Heart left ventricle (tissue), 7 donors: ENCODE measurements around the gene DNAJB8.

DNA sequence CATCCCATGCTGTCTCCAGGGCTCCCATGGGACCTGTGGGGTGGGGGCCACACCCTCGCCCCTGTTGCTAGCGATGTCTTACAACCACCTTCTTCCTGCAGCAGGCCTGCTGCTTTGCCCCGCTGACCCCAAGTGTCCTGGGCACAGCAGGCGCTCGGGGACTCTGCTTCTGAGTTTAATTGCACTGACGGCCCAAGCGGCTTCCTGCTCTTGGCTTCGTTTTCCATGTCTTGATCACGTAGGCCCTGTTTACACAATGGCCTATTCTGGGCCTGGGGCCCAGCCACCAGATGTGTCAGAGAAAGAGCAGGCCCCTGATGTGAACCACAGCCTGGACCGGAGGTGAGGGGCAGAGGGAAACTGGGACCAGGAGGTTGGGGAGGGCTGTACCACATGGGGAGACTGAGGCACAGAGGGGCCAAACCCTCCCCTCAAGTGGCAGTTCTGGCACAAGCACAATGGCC lies 25.1 kb downstream of the ABTB1 start:
- PRO-cap, 6 experiments, result peak in 3 of 6 experiments; most common plus-strand start position 293 of the sequence (in 3); most common minus-strand start position 134 of the sequence (in 3)
- RAMPAGE, long total RNA, 2 experiments, result no peak in any of the 2 experiments
- RRBS, result no CpG with 5 or more reads among the region's 10 CpGs

DNA sequence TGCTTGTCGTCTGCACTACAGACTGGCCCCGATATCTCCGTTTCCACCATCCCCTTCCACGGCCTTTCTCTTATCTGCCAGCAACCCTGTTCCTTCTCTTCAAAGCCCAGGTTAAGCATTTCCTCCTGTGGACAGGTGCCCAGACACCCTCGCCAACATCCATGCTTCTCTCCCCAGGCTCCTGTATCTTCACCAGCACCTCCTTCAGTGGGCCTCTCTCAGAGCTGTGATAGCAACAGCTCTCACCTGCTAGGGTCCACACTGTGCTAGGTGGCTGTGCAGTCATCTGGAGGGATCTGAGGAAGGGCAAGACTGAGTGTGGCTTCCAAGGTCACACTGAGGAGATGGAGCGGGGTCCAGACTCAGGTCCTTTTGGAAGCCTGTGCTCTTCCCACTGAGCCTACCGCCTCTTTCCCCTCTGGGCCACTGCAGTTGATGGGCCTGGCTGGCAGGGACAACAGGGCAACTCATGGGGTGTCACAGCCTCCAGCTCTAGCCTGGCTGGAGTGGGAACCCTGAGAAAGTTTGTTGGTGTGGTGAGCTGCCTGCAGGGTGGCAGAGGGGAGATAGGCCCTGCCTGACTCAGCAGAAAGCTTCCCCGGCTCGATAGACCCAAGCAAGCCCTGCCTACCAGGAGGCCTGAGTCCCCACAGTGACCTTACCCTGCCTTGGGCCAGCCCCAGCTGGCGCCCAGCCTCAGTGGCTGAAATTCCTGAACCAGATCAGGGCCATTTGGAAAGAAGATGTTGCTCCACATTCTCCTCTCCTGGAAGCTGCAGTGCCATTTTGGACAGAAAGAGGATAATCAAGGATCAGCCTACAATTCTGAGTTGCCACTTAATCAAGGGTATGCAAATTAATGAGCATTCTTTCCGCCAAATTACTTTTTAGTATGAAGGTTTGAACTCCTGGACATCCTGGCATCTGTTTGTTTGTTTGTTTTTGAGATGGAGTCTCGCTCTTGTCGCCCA lies 29.3 kb downstream of the ABTB1 start:
- PRO-cap, 6 experiments, result no peak in any of the 6 experiments
- RAMPAGE, long total RNA, 2 experiments, result no peak in any of the 2 experiments
- RRBS, result no CpG with 5 or more reads among the region's 13 CpGs

DNA sequence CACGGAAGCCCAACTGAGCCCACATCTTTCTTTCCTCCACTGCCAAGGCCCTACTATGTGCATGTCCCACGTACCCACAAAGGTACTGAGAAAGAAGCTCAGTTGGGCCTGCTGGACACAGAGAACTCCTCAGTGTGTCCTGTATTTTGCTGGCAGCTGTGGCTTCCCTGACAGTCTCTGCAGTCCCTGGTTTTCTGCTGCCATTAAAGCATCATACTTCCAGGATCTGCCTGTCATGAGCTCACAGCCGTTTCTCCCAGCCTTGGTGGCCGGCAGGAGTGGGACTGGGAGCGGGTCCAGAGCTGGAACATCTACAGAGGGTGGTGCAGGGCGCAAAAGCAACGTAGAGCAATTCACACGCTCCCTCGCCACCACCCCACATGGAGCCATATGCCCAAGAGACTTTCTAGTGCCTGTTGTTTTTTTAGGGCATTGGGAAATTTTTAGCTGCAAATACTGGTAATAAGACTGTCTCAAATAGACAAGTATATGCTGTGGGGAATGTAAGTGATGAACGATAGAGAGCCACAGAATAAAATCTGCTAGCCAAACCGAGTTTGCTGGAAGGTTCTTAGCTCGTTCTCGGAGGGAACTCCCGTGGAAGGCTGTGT lies 33.6 kb downstream of the ABTB1 start:
- PRO-cap, 6 experiments, result peak in 1 of 6 experiments; most common plus-strand start position 488 of the sequence (in 1); most common minus-strand start position 179 of the sequence (in 1)
- RAMPAGE, long total RNA, 2 experiments, result no peak in any of the 2 experiments
- RRBS, result no CpG with 5 or more reads among the region's 14 CpGs

- PRO-cap, 6 experiments, result peak in 2 of 6 experiments; most common plus-strand start chr3:127729796 (in 2)
- RAMPAGE, long total RNA, 2 experiments, result no peak in any of the 2 experiments
- RRBS, result 59% methylated on average over 2 of the region's 10 CpGs
These were observed 57.0 kb downstream of the ABTB1 start for GRCh38 chr3:127729533-127730311.

- PRO-cap, 6 experiments, result no peak in any of the 6 experiments
- RAMPAGE, long total RNA, 2 experiments, result no peak in any of the 2 experiments
- RRBS, result no CpG with 5 or more reads among the region's 11 CpGs
These were observed 69.1 kb downstream of the MGLL start for GRCh38 chr3:127753135-127753755.

DNA sequence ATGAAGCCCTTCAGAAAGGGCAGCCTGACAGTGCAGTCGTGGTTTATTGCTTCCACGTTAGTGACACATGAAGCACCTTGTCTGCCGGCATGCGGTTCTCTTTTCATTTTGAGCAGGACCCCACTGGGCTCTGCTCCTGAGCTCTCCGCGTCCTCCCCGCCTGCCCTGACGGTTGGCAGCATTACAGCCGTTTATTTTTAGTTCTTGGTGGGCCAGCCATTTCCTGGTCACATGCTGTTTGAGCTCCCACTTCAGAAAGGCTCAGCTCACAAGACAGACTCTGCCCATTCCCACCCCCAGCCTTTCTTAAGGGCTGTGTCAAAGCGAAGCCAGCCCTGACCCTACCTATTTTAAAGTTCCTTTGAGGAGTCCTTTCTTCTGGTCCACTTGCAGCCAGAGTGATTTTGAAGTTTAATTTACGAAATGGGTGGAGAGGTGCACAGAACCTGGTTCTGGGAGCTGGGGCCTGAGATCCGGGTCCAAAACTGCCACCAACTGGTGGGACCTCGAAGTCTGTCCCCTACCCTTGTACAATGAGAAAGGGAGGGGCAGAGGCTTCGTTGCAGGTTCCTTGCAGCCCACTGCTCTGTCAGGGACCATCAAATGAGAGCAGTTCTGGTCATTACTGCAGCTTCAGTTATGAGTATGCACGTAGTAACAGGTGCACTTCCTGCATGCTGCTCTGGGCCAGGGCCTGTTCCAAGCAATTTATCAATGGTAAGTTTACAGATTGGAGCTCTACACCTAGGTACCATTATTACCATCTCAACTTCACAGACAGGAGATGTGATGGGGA lies 60.0 kb downstream of the MGLL start:
- PRO-cap, 6 experiments, result peak in 6 of 6 experiments; most common plus-strand start position 249 of the sequence (in 6); most common minus-strand start position 167 of the sequence (in 5)
- RAMPAGE, long total RNA, 2 experiments, result no peak in any of the 2 experiments
- RRBS, result no CpG with 5 or more reads among the region's 15 CpGs

DNA sequence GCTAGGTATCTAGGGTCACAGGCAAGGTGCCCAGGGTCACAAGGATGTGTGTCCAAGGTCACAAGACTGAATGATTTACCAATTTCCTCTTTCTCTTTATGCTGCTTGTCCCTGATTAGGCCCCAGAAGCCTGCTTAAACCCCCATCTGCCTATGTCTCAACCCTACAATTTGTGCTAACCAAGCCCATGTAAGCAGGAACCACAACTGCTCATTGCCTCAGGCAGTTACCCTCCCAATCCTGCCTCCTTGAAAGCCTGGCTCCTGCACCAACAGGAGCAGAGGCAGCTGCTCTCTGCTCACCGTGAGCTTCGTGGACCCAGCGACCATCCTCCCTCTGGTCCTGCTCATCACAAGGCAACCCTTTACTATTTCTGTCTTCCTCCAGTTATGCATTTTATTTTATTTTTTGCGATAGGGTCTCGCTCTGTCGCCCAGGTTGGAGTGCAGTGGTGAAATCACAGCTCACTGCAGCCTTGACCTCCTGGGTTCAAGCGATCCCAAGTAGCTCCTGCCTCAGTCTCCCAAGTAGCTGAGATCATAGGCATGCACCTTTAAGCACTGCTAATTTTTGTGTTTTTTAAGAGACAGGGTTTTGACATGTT lies 51.3 kb downstream of the MGLL start:
- PRO-cap, 6 experiments, result no peak in any of the 6 experiments
- RAMPAGE, long total RNA, 2 experiments, result no peak in any of the 2 experiments
- RRBS, result no CpG with 5 or more reads among the region's 7 CpGs

- PRO-cap, 6 experiments, result no peak in any of the 6 experiments
- RAMPAGE, long total RNA, 2 experiments, result no peak in any of the 2 experiments
- RRBS, result no CpG with 5 or more reads among the region's 25 CpGs
These were observed 7.0 kb downstream of the MGLL start for GRCh38 chr3:127814907-127816072.

GRCh38 chr3:127816675-127817467 lies 5.4 kb downstream of the MGLL start:
- PRO-cap, 6 experiments, result peak in 1 of 6 experiments; most common plus-strand start chr3:127817335 (in 1)
- RAMPAGE, long total RNA, 2 experiments, result no peak in any of the 2 experiments
- RRBS, result 14% methylated on average over 1 of the region's 13 CpGs

GRCh38 chr3:128071994-128072946 lies 20.0 kb downstream of the SEC61A1 start:
- PRO-cap, 6 experiments, result peak in 1 of 6 experiments; most common minus-strand start chr3:128072662 (in 1)
- RAMPAGE, long total RNA, 2 experiments, result no peak in any of the 2 experiments
- RRBS, result no CpG with 5 or more reads among the region's 16 CpGs

DNA sequence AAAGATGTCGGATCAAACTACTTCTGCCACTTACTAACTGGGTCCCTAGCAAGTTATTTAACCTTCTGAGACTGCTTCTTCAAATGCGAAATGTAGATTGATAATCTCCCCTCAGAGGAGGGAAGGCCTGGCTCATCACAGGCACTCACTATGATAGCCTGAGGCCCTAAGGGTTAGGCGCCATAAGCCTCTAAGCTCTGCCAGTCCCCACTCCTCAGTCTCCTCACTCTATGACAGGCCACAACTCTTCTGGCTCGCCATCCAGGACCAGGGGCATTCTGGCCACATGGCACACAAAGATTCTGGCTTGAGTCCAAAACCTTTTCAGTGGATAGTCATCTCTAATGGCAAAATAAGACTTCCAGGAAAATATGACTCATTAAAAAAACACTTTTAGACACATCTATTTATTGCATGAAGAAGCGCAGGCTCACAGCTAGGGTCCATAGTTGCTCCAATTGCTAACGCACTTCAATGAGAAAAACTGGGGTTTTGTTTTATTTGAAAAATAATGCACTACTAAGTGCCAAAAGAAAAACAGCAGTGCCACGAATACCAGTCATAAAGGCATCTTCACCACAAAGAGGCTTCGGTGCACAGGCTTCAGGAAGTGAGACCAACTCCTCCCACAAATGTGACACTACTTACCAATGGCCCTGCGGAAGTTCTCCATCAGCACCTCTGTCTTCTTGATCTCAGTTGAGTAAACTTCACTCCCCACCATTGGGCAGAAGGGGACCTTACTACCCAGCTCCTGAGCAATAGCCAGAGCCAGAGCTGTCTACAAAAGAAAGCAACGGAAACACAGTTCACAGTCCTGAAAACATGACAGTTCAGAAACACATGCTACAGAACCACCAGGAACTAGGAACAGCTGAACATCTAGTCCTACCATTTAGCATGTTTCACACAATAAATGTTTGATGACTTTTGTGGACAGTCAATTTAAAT lies 11.1 kb downstream of the RUVBL1 start:
- PRO-cap, 6 experiments, result no peak in any of the 6 experiments
- RAMPAGE, long total RNA, 2 experiments, result no peak in any of the 2 experiments
- RRBS, result no CpG with 5 or more reads among the region's 10 CpGs

DNA sequence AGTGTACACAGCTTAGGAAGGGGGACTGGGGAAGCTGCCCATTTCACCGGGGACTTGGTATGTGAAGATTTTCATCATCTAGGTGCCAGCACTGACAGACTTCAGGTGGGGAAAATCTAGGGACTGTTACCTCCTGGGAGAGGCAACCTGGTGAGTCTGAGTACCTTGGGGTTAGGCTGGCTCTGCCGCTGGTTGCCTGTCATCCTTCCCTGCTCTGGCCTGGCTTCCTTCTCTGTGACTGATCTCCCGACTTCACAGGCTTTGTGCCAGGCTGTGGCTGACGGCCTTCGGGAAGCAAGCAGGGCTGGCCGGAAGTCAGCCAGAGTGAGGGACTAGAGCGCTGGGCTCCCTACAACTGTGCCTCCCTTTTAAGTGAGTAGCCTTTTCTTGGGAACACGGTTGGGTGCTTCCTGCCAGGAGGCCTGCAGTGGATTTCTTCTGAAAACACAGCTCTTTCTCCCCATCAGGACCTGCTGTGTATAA lies 129.4 kb downstream of the EEFSEC start:
- PRO-cap, 6 experiments, result peak in 3 of 6 experiments; most common plus-strand start position 301 of the sequence (in 3); most common minus-strand start position 216 of the sequence (in 1)
- RAMPAGE, long total RNA, 2 experiments, result no peak in any of the 2 experiments
- RRBS, result 44% methylated on average over 1 of the region's 8 CpGs

- PRO-cap, 6 experiments, result no peak in any of the 6 experiments
- RAMPAGE, long total RNA, 2 experiments, result no peak in any of the 2 experiments
- RRBS, result no CpG with 5 or more reads among the region's 17 CpGs
These were observed 42.0 kb downstream of the DNAJB8 start for GRCh38 chr3:128424481-128425214.

DNA sequence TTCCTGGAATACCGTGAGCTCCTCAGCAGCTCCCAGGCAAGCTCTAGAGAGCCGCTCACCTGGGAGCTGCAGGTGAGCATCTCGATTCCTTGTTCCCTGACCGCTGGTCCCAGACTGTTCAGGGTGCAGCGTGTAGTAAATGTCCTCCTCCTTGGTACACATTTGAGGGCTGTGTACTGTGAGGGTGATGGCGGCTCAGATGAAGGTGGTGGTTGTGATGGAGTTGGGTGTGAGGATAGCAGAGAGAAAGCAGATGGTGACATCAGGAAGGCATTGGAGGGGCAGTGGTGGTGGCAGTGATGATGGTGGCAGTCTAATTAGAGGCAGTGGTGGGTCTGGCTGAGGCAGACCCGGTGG lies at the start of gene DNAJB8:
Gene DNAJB8, minus strand, starts transcription at position 56 of the 357 bp plus-strand sequence.
- PRO-cap, 6 experiments, result no peak in any of the 6 experiments
- RAMPAGE, long total RNA, 2 experiments, result no peak in any of the 2 experiments
- RRBS, result no CpG with 5 or more reads among the region's 7 CpGs

GRCh38 chr3:128480791-128481376 lies 12.1 kb downstream of the GATA2 start:
- PRO-cap, 6 experiments, result no peak in any of the 6 experiments
- RAMPAGE, long total RNA, 2 experiments, result no peak in any of the 2 experiments
- RRBS, result 30% methylated on average over 12 of the region's 23 CpGs

DNA sequence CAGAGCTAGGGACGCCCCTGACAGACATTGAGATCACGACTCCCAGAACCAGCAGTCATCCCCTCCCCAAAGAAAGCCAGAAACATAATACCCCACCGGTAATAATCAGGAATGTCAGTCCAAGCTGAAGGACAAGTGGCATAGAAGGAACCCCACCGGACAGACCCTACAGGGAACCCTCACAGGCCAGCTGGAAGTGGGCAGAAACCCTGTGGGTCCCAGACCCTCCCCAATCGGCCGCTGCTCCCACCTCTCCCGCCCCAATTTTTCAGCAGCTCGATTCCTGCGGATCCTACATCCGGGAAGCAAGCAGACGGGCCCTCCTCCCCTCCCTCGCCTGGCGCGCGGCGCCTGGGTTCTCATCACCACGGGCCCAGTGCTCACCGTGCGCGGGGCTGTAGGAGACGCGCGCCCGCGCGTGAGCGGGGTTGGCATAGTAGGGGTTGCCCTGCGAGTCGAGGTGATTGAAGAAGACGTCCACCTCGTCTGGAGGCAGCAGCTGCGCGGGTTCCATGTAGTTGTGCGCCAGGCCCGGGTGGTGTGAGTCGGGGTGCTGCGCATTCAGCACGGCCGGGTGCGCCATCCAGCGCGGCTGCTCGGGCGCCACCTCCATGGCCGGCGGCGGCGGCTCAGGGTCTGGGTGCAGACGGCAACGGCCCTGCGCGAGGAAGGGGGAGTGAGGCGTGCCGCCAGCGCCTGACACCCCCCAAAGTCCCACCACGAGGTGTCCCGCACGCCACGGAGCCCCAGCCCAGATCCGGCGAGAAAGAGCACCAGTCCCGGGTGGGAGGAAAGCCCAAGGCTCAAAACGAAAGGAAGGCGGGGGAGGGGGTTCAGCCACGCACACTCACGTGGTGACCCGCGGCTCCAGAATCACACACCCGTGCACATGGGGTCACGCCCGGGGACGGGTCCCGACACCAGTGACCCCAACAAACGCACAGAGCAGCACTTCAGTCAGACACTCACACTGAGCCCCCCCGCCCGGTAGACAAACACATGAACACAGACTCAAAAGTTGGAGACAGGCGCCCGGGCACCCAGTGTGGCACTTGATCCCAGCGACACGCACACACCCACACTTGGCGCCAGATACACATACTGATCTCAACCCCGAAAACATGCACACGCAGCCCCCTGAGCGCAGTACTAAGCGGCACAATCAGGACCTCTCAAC lies 6.2 kb downstream of the GATA2 start:
- PRO-cap, 6 experiments, result no peak in any of the 6 experiments
- RAMPAGE, long total RNA, 2 experiments, result no peak in any of the 2 experiments
- RRBS, result 4% methylated on average over 20 of the region's 85 CpGs

DNA sequence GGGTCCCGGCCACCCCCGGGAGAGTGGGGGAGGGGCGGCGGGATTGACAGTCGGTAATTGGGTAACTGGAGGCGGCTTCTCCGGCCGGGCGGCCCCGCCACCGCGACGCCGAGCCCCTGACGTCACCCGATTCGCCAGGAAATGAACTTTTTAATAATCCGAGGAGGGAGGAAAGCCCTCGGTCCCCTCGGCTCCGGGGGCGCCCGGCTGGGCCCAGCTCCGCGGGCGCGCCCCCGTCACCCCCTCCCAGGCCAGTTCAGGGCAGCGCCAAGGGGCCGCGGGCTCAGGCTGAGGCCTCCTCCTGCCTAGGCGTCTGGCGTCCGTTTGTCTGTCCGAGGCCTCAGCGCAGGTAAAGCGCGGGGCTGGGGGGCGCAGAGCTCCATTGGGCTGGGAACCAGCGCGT lies 3.9 kb downstream of the GATA2 start:
- PRO-cap, 6 experiments, result peak in 6 of 6 experiments; most common plus-strand start position 153 of the sequence (in 6); most common minus-strand start position 79 of the sequence (in 3)
- RAMPAGE, long total RNA, 2 experiments, result start-site peak on the plus strand in 1 of 2 experiments, centred at position 158 of the sequence, 13 reads per replicate
- RRBS, result 1% methylated on average over 17 of the region's 41 CpGs

GRCh38 chr3:128491019-128491333 lies 2.0 kb downstream of the GATA2 start:
- PRO-cap, 6 experiments, result no peak in any of the 6 experiments
- RAMPAGE, long total RNA, 2 experiments, result no peak in any of the 2 experiments
- RRBS, result 10% methylated on average over 3 of the region's 13 CpGs

- PRO-cap, 6 experiments, result no peak in any of the 6 experiments
- RAMPAGE, long total RNA, 2 experiments, result no peak in any of the 2 experiments
- RRBS, result no CpG with 5 or more reads among the region's 27 CpGs
These were observed 39.1 kb downstream of the RAB7A start for GRCh38 chr3:128764954-128765580.

DNA sequence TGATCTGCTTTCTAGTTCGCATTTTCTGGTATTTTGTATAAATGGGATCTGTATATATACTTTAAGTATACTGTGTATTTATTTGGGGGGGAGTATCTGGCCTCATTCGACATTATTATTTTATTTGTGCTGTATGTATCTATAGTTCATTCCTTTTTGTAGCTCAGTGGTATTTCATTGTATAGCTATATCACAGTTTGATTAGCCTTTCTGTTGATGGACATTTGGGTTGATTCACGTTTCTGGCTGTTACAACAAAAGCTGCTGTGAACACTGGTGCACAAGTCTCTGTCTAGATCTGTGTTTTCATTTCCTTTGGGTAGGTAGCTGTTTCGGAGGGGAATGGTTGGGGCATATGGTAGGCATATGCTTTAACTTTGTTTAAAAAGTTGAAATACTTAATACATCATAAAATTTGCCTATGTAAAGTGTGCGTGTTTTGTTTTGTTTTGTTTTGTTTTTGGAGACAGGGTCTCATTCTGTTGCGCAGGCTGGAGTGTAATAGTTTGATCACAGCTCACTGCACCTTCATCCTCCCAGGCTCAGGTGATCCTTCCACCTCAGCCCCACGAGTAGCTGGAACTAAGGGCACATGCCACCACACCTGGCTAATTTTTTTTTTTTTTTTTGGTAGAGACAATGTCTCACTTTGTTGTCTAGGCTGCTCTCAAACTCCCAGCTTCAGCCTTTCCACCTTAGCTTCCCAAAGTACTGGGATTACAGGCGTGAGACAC lies 42.3 kb downstream of the RAB7A start:
- PRO-cap, 6 experiments, result no peak in any of the 6 experiments
- RAMPAGE, long total RNA, 2 experiments, result no peak in any of the 2 experiments
- RRBS, result no CpG with 5 or more reads among the region's 8 CpGs